AG04450 (cell line): Measurements from ENCODE around the genes MTG2 and HRH3.

- CAGE, long polyA plus RNA, result no peak
- RRBS, result no CpG with 5 or more reads among the region's 2 CpGs
These were observed 2.0 kb downstream of the PPP1R3D start for GRCh38 chr20:59938093-59938583.

DNA sequence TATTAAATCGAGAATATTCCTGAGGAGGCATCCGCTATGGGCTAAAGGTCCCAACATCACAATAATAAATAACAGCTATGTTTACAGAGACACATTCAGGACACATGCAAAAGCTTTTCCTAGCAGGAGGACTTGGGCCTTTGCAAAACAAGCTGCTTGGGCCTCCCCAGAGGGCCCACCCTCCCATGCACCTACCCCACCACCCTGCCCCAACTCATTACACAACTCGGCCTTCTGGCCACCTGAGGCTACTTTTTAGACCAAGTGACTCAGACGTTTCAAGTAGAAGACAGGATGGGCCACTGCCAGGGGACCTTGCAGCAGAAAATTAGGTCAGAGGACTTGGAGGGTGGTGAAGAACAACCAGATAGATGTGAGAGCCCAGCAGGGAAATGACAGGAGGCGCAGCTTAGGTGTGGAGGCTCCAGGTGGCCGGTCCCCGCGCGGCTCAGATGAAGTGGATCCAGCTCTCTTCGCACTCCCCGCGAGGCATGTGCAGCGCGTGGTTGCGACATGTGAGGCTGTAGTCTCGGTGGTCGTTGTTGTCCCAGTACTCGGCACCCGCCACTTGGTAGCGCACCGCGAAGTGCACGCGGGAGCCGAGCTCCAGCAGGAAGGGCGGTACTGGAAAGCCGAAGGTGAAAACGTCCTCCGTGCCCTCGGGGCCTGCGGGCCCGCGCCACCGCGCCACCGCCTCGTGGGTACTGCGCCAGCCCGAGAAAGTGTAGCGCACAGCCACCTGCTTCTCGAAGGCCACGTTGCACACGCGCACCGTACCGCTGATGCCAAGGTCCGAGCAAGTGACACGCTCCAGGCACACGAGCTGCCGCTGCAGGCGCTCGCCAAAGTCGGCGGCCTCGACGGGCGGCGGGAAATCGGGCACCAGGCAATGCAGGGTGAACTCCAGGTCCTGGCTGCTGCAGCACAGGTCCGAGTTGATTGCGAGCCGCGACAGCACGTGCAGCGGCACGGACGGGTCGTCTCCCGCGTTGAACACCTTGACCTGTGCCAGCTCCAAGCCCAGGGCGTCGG, 1.2 kb downstream of the PPP1R3D start:
- CAGE, long polyA plus RNA, result no peak
- RRBS, result no CpG with 5 or more reads among the region's 72 CpGs

GRCh38 chr20:60057834-60058822, 99.9 kb downstream of the CDH26 start:
- CAGE, long polyA plus RNA, result no peak
- RRBS, result 61% methylated on average over 1 of the region's 20 CpGs

DNA sequence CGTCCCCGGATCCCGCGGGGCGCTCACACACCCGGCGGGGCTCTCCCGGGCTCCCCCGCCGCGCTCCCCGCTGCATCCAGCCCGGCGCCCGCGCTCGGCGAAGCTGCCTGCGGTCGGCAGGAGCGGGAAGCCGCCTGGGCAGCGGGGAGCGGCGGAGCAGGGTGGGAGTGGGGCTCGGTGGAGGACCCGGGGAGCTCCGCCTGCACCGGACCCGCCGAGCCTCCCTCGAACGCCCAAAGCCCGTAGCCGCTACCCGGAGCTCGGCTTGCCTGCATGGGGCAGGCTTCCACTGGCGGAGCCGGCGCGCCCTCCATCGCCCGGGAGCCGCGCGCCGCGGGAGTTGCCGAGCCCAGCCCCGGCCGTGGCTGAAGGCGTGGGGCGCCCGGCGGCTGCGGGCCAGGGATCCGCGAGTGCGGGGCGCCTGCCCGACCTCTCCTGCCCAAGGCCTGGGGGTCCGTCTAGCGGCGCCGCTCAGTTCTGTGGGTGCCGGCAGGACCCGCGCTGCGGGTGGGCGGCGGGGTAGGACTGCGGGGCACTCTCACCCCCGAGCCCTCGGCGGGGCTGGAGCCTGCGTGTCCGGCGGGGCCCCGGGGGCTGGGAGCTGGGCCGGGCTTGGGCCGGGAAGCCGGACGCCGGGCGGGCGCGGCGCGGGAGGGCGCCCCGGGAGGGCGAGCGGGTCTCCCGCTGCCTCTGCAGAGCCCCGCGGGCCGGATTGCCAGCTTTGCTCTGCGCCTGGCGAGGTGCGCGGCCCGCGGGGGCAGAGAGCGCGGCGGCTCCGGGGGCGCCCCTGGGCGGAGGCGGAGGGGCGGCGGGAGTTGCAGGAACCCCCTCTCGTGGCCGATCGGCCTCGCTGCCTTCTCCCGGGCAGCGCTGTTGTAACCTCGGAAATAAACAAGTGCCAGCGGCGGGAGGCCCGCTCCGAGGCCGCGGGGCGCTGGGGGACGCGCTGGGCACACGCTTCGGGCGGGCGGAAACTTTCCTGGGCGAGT, 857 bp downstream of the CDH4 start:
- CAGE, long polyA plus RNA, result start-site peak on the plus strand centred at position 908 of the sequence, 193 bp wide, 71 and 13 reads in 2 replicates
- RRBS, result 2% methylated on average over 82 of the region's 133 CpGs

DNA sequence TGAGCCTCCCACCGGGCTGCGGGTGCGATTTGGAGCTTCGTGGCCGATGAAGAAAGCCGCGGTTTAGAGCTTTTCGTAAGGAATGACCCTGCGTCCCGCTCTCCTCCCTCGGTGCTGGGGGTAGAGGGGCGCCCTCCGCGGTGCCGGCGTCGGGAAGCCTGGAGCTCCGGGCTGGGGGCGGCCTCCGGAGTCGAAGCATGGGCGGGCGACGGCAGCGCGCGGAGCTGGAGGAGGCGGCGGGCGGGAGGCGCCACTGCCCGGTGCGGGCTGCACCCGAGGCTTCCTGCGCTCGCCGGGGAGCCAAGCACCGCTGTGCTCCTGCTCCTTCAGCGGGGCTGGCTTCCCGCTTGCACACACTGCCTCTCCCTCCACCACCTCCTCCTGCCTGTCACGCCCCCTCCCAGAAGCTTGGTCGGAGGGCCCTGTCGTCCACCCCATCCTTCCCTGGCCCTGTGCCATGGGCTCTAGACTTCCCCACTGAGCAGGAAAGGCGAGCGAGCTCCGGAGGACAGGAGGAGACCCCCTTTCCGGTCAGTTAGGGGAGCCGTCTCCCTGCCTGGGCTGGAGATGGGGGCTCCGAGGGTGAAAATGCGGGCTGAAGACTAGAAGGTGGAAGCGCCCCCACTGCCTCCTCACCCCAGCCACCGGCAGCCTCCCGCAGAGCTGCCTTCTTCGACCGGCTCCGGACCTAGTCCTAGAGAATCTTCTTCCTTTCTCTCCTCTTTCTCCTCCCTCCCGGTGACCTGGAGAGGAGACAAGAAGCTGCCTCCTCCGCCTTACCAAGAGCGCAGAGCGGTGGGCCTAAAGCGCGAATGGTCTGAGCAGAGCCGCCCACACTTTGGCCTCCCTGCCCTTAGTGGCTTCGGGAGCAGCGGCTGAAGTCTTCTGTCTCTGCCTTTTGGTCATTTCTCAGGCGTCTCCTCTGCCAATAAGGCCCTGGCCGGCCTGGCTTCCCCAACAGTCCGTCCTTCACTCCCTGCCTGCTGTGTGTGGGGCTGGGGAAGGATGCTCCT, 1.9 kb downstream of the CDH4 start:
- CAGE, long polyA plus RNA, result no peak
- RRBS, result 6% methylated on average over 14 of the region's 68 CpGs

GRCh38 chr20:62018046-62018395, 47.7 kb downstream of the TAF4 start:
- CAGE, long polyA plus RNA, result no peak
- RRBS, result no CpG with 5 or more reads among the region's 13 CpGs

- CAGE, long polyA plus RNA, result no peak
- RRBS, result no CpG with 5 or more reads among the region's 16 CpGs
These were observed 4.0 kb upstream of the TAF4 start for GRCh38 chr20:62069459-62070335.

DNA sequence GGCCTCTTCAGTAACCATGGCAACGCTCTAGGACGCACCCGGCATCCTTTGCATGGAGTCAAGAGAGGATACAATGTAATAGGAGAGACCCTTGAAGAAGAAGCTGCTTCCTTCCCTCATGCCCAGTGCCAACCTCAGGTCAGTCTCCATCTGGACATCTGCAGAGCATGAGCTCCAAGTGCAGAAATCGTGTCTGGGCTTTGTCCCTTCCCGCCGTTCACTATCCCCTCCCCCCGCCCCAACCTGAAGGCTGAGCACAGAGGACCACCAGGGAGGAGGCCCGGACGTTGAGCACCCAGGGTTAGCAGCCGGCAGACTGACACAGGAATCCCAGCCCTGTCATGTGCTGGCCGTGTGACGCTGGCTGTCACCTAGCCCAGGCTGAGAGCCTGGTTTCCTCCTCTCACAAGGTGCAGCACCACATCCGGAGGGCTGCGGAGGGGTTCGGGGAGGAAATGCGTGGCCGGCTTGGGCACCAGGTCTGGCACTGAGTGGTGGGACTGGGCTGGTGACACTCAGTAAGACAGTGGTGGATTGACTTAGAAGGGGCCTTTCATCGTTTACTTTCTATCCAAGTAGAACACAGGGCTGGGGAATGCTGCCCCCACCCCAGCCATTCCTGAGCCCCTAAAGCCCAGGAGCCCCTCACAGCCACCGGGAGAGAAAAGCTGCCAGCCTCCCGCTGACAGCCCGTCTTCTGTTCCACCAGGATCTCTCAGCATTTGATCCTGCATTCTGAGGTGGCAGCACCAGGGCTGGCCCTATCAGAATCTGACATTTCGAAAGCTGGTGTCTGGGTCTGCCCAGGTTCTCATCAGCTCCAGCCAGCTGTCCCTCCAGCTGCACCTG, 4.6 kb upstream of the LSM14B start:
- CAGE, long polyA plus RNA, result no peak
- RRBS, result 10% methylated on average over 1 of the region's 22 CpGs

DNA sequence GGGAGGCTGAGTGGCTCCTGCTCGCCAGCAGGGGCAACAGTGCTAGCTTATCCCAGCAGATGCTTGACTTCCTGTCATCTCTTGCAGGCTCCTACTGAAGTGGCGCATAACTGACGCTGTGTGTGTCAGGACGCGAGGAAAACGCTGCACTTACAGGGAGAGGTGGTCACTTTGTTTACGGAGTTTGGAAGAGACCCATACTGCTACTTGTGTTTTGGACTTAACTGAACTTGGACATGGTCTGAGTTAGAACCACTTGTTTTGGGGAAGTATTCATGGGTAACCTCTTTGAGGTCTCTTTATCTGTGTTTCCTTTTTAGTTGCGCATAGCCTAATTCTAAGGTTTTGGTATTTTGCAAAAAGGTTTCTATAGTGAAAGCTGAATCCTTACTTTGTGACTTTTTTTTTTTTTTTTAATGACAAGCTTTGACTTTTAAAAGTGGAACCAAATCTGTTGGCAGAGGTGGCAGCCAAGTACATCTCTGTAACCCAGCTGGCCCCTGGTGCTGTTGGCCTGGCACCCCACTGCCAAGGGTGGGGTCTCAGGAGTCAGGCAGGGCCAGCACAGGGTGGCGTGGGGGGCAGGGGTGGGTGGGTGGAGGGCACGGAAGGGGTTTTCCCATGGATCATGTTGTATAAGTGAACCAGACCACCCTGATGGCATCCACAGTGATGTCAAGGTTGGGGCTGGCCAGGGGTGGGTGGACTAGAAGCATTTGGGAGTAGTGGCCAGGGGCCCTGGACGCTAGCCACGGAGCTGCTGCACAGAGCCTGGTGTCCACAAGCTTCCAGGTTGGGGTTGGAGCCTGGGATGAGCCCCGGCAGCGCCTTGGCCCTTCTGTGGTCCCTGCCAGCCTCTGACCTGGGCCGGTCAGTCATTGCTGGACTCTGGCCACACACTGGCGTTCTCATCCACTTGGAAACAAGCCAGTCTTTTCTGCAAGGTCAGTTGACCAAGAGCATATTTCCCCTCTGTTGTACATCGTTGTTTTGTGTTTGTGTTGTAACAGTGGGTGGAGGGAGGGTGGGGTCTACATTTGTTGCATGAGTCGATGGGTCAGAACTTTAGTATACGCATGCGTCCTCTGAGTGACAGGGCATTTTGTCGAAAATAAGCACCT, 8.8 kb downstream of the PSMA7 start:
- CAGE, long polyA plus RNA, result no peak
- RRBS, result 73% methylated on average over 3 of the region's 21 CpGs

- CAGE, long polyA plus RNA, result no peak
- RRBS, result no CpG with 5 or more reads among the region's 8 CpGs
These were observed 15.2 kb upstream of the MTG2 start for GRCh38 chr20:62167566-62168148.

GRCh38 chr20:62181884-62183169, at the start of gene MTG2:
Gene MTG2, plus strand, starts transcription at chr20:62183028.
- CAGE, long polyA plus RNA, result no peak
- RRBS, result 3% methylated on average over 37 of the region's 82 CpGs

- CAGE, long polyA plus RNA, result no peak
- RRBS, result 90% methylated on average over 6 of the region's 15 CpGs
These were observed 10.6 kb downstream of the MTG2 start for GRCh38 chr20:62193360-62193809.

DNA sequence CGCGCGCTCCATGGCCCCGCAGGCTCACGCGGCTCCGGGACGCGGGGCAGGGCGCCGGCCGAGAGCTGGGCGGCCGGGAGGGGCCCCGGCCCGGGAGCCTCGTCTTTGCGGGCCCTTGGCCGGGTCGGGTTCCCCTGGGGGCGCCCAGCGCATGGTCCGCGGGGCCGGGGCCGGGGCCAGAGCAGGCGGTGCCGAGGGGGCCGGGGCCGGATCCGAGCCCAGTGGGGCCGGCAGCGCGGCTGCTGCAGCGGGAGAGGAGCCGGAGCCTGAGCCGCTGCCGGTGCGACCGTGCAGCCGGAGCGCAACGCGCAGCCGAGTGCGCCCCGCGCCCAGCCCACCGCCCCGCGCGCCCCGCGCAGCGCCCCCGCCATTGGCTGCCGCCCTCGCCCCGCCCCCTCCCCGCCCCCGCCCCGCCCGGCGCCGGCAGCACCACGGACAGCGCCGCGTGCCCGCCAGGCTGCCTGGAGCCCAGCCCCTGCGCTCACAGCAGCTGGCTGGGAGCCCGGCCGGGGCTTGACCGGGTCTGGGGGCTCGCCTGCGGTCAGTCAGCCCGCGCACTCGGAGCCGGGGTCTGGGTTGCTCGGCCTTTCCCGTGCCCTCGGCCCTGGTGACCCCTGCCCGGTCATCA, at the start of gene HRH3:
Gene HRH3, minus strand, starts transcription at position 320 of the 628 bp plus-strand sequence.
- CAGE, long polyA plus RNA, result no peak
- RRBS, result 2% methylated on average over 26 of the region's 84 CpGs

DNA sequence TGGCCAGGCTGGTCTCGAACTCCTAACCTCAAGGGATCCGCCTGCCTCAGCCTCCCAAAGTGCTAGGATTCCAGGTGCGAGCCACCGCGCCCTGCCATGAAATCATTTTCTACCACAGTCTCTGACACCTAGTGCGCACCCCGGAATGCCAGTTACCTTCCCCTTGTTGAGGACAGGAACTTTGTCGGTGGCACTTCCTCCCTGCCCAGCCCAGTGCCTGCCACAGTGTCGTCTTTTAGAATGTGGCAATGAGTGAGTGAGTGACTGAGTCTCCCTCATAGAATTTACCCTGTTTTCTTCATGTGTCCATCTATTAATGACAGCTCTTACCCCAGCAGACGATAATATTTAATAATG, 1.7 kb downstream of the OSBPL2 start:
- CAGE, long polyA plus RNA, result no peak
- RRBS, result no CpG with 5 or more reads among the region's 10 CpGs

DNA sequence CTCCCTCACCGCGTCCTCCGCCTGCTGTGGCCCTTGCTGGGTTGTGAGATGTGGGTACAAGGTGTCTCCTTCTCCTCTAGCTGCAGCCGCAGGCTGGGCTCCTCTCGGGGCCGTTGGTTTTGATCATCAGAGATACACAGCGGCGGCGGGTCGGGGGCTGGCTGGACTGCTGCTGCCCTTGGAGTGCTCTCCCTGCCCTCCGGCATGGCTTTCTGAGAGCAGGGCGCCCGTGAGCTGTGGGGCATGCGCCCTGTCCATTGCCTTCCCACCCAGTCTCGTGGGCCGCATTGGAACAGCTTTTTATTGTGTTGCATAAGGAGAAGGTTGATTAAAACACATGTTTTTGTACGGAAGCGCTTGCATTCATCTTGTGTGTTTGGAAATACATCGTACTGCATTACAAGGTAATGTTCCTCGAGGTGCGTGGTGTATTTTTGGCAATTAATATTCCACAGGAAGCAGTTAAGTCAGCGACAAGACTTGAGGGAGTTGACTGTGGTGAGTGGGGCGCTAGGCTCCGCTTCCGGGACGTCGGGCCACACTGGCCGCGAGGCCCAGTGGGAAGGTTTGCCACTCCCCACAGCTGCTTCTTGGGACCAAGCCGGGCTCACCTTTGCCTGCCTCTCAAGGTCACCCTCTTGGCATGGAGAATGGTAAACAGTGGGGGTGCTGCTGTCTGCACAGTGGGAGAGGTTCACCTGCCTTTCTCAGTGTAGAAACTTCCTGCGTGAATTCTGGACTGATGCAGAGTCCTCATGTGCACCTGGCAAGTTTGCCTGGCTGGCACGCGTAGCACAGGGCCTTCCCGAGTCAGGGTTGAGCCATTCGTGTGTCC, 6.1 kb downstream of the OSBPL2 start:
- CAGE, long polyA plus RNA, result no peak
- RRBS, result 90% methylated on average over 6 of the region's 35 CpGs

- CAGE, long polyA plus RNA, result no peak
- RRBS, result no CpG with 5 or more reads among the region's 13 CpGs
These were observed 28.2 kb upstream of the ADRM1 start for GRCh38 chr20:62274430-62275110.

GRCh38 chr20:62283230-62283639, 19.6 kb upstream of the ADRM1 start:
- CAGE, long polyA plus RNA, result no peak
- RRBS, result no CpG with 5 or more reads among the region's 9 CpGs

DNA sequence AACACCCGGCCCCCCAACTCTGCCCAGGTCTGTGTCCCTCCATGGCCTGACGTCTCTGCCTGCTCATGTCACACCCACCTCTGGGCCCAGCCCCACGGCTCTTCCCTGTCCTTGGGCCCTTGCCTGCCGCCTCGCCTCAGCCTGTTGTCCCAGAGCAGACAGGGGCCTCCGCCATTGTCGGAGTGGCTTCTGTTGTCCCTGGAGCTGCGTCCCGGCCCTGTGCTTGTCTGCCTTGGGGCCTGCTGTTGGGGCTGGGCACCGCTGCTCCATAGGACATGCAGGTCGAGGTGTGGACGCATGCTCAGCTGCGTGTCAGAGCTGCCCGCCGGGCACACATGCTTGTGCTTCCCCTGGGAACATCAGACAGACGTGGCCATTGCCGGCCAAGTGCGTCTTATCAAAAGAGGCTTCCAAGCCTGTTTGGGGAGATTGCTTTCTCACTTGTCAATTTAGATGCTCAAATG, 16.1 kb upstream of the ADRM1 start:
- CAGE, long polyA plus RNA, result no peak
- RRBS, result 94% methylated on average over 1 of the region's 18 CpGs

DNA sequence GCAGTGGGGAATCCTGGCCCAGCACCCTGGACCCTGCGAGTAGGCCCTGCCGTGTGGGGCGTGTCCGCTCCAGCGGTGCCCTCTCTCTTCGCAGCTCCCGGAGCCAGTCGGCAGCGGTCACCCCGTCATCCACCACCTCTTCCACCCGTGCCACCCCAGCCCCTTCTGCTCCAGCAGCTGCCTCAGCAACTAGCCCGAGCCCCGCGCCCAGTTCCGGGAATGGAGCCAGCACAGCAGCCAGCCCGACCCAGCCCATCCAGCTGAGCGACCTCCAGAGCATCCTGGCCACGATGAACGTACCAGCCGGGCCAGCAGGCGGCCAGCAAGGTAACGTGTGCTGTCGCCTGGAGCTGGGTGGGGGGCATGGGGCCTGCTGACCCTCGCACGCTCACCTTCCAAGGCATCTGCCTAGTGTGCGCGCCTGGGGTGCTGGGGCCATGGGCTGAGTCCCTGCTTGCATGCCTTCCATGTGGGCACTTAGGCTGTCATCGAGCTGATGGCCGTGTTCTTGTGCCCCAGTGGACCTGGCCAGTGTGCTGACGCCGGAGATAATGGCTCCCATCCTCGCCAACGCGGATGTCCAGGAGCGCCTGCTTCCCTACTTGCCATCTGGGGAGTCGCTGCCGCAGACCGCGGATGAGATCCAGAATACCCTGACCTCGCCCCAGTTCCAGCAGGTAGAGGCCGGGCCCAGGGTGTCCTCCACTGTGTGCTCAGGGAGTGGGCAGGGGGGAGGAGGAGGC, 4.9 kb downstream of the ADRM1 start:
- CAGE, long polyA plus RNA, result no peak
- RRBS, result 52% methylated on average over 12 of the region's 41 CpGs

GRCh38 chr20:62365662-62366281, 1.3 kb downstream of the LAMA5 start:
- CAGE, long polyA plus RNA, result no peak
- RRBS, result 24% methylated on average over 3 of the region's 10 CpGs